Hair follicle dermal papilla cell (primary cell): ENCODE measurements around a stretch of chr14.

- CAGE, long polyA plus RNA, result no peak
Measured at GRCh38 chr14:81195992-81196561, 24.7 kb downstream of the GTF2A1 start.

- CAGE, long polyA plus RNA, result no peak
Measured at GRCh38 chr14:81203895-81204412, 16.8 kb downstream of the GTF2A1 start.

GRCh38 chr14:81311040-81311576 is 89.0 kb downstream of the STON2 start:
- CAGE, long polyA plus RNA, result no peak

GRCh38 chr14:81393278-81393864 is 6.8 kb downstream of the STON2 start:
- CAGE, long polyA plus RNA, result no peak

DNA sequence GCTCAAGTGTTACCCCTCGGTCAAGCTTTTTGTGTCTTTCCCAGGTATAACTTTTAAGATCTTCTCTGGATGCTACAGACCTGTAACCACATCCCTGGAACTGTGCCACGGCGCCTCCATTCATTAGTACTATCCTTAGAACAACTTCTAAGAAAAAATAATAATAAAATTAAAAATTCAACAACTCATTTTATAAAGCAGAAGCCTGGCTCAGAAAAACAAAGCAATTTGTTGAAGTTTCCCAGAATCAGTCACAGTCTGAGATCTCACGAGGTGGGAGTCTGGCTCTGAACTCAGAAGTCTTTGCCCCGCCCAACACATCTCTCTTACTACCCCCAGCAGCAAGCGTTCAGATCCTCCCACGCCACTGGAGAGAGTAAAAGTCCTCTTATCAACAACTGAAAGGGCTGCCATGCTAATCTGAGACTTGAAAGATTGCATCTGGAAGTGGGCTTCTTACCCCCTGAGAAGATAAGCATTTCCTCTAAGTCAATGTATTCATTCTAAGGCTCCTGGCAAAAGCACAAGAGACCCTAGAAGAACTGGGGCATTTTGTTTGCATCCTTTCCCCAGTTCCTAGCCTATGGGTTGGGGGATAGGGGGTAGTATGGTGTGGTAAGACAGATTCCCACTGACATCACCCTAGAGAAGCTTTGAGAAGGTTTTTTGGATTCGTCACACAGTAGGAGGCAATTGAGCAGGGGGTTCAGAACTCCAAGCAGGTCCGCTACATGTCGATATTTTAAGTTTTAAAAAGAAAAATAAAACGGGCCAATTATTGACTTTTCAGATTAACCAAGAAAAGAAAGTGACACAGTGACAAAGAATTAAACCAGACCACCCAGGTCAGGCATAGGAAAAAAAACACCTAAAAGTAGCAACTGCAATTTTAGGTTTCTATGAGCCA is 34.1 kb upstream of the STON2 start:
- CAGE, long polyA plus RNA, result no peak

GRCh38 chr14:81436029-81436730 is 36.1 kb upstream of the STON2 start:
- CAGE, long polyA plus RNA, result no peak

DNA sequence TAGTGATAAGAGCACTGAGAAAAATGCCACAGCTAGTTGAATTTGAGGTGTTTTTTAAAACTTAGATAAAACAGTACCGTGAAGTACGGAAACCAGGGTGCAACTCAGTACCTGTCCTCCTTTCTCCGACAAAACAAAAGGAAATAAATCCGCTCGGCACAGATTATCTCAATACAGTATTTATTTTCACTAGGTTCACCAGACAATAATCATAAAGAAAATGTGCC is 648 bp upstream of the SEL1L start:
- CAGE, long polyA plus RNA, result no peak

DNA sequence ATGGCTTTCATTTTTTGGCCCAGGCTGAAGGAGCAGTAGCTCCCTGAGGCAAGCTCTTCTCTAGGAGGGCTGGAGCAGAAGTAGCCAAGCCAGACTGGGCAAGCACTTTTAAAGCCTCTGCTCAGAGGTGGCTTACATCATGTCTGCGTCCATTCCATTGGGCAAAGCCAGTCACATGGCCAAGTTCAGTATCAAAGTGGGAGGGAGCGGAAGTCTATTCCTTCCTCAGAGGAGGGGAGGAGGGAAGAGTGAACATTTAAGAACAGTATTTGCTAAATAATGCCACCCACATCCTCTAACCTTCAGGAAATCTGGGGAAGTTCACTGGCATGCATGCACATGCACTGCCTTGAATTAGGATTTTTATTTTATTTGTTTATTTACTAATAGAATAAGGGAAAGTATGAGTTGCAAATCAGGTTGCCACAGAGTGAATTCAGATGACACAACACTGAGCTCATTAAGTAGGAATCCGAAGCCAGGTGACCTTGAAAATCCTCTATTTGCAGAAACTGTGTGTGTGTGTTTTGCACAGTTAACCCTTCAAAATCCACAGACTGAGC is 122.1 kb upstream of the SEL1L start:
- CAGE, long polyA plus RNA, result no peak

DNA sequence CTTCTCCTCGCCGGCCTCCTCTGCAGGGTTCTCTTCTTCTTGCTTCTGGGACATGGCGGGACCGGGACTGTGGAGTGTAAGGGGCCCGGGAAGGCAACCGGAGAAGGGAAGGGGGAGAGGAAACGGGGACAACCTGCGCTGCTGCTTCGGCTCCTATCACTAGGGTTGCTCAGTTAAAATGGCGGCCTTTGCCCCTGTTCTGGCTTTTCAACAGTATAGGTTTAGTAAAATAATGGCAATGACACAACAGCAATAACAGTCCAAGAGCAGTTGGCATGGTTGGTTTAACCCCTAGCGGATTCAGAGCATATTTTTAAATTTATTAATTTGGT is 1159.3 kb upstream of the SEL1L start:
- CAGE, long polyA plus RNA, result no peak

GRCh38 chr14:84254173-84254774 is 1275.7 kb upstream of the FLRT2 start:
- CAGE, long polyA plus RNA, result no peak

DNA sequence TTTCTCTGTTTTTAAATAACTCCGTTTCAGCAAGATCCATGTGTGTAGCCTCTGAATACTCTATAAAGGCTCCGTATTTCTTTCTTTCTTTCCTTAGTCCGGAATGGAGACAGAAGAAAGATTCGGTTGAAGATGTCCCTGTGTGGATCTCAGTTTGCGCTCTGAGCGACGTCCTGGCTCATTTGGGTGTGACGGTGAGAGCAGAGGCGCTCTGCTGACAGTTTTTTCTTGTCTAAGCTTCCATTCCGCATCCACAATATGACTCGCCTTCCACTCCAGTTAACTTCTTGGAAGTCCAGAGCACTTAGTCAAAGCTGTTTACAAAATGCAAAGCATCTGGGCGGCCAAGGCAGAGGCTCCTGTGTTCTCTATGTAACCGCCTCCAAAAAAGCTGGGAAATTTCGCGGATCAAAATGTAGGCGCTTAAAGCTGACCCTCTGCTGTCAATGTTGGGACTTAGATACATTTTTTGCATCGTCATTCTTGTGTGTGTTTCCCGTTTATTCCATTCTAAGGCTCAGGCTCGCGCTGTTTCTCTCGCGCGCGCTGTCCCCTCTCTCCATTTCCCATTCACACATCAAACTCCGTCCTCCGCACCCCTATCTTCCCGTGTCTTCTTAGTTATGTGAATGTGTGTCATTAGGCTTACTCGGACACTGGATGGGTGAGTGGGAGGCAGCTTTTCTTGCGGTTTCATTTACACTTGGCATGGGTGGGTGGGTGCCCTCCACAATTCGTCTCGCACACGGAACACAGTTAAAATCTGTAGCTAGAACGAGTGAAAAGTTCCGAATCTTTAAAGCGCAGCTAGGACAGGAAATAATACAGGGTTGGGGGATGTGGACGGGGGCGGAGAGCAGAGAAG is 805 bp upstream of the FLRT2 start:
- CAGE, long polyA plus RNA, result no peak

GRCh38 chr14:86312446-86313099 is 782.6 kb downstream of the FLRT2 start:
- CAGE, long polyA plus RNA, result no peak

- CAGE, long polyA plus RNA, result no peak
Measured at GRCh38 chr14:88006074-88007014, 1.4 kb downstream of the GPR65 start.

- CAGE, long polyA plus RNA, result no peak
Measured at GRCh38 chr14:88269679-88270337, 53.3 kb downstream of the KCNK10 start.

DNA sequence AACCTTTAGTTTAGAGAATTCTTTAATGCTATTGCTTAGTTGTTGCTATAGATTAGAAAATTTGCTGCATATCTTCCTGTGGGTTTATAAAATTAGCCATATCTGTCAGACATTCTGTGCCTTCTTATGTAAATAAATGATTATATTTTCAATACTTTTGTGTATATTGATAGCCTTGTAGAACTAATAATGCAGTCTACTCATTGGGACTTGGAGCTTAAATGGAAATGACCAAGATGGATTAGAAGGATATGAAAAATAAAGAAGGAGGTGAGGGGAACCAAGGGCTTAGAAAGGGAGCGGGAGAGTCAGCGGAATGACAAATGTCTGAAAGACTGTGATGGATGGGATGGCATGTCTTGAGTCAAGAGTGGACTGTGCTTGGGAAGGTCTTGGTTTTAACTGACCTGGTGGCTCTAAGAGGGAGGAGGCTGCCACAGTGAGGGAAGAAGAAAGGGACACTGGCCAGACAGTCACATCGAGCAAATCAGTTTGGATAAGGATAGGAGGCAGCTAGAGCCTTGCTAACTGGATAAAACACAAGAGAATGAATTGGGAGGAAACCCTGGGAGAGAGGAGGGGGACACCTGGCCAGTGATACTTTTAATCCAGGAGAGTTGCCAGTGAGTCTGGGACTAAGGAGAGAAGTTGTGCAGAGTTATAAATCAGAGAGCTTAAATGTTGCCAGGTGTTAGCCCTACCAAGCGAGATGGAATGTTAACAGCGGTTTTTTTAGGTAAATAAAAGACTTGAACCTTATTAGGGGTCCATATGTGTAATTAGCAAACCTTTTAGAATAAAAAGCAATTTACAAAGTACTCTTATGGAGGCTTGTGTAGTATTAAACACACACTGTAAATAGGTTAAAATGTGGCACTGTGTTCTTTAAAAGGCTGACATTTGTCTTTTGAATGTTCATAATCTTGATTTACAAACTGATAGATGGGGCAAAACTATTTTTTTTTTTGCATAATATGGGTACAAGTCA is 9.6 kb downstream of the TTC8 start:
- CAGE, long polyA plus RNA, result no peak

- CAGE, long polyA plus RNA, result no peak
Measured at GRCh38 chr14:89158051-89159043, 258.7 kb downstream of the FOXN3 start.

GRCh38 chr14:89349969-89350429 is 67.0 kb downstream of the FOXN3 start:
- CAGE, long polyA plus RNA, result no peak

DNA sequence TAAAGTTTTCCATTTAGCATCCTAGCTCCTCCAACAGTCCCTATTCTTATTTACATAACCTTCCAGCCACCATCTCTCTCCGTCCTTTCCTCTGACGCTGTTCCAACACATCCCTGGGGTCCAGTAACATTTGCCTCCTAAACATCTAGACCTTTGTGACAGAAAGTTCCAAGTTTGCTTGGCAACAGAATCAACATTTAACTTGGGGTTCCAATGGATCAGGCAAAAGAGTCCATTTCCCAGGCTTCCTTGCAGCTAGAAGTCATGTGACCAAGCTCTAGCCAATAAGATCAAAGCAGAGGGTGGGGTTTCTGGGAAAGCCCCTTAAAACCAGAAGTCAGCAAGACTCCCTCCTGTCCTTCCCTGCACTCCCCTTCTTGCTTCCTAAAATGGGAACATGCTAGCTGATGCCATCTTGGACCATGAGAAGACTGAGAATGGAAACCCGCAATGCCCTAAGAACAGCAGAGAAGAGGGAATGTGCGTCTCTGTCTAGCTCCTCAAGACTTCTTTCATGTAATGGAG is 14.7 kb downstream of the FOXN3 start:
- CAGE, long polyA plus RNA, result no peak

GRCh38 chr14:89486473-89487038 is 69.5 kb upstream of the FOXN3 start:
- CAGE, long polyA plus RNA, result no peak

GRCh38 chr14:89700694-89701027 is 253.9 kb downstream of the EFCAB11 start:
- CAGE, long polyA plus RNA, result no peak